Osteocyte (in vitro differentiated cells): ENCODE data around the genes ABHD15 and TMIGD1.

- PRO-cap = unidirectional peak, plus-strand start at chr17:28949091; bidirectional peak, plus-strand start at chr17:28949336, minus-strand start at chr17:28949219
Measured at GRCh38 chr17:28948620-28949642, 2.4 kb downstream of the PHF12 start.

DNA sequence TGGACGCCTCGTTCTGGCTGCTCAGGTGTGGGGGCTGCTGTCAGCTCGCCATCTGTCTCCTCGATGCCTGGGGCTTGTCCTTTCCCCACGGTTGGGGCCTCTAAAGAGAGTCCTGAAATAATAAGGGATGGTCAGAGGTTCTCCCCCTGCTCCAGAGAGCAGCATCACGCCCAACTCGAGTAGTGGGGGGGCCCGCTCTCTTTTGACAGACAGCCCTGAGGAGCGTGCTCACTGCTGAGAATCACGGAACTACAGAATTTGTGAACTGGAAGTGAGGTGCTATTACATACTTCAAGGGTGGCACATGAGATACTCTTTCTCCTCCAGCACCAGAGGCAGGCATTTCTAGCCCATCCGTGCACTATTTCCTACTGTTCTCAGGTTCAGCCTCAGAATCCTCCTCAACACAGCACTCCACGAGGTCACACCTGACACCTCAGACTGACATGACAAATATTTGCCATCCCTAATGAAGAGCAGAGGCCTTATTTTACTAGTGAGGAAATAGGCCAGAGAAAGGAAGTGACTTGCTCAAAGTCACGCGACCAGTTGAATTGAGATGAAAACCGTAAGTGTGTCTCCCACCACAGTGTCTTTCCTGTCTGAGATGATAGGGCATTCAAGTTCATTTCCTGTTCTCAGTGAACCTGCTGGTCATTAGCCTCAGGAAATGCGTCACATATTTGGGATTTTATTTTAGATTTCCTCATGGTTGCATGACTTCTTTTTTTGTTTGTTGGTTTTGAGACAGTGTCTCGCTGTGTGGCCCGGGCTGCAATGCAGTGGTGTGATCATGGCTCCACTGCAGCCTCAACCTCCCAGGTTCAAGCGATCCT is 23.7 kb downstream of the SEZ6 start:
- PRO-cap = no peak

GRCh38 chr17:29048389-29048994 is 5.6 kb downstream of the PIPOX start:
- PRO-cap = no peak

GRCh38 chr17:29099505-29100112 is 56.7 kb downstream of the PIPOX start:
- PRO-cap = no peak

DNA sequence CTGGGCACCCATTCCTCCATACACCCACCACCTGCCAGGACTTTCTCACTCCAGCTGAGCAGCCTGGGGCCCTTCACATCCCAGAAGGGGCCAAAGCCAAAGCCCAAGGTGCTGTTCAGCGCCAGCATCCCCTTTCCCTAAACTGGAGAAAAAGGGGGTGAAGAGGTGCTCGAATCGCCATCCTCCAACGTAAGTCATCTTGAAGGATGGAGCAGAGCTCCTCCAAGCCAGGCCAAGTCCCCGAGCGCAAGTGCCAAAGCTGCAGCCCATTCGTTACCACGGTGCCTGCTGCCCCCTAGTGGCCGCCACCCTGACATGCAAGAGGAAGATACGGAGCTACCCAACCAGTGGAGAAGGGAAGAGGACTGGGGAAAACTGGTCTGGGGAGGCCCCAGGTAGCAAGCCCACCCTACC is 63.2 kb downstream of the MYO18A start:
- PRO-cap = no peak

DNA sequence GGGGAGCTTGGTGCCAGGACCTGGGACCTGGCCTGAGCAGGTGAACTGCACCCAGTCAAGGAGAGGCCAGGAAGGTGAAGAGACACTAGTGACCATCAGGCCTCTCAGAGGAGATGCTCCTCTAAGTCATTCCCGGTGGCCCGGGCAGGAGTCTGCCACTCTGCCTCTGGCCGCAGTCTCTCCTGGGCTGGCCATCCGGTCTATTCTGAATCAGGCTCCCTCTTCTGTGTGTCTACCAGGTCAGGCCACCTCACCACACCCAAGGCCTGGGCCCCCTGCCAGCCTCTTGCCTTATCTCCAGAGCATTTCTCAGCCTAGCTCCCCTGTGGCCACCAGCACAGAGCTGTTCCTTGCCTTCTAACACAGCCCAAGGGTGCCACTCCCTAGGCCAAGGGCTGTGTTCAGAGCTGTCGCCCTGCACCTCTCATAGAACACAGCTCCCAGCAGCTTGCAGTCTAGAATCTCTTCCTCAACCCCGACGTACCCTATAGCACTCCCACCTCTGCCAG is 55.3 kb downstream of the MYO18A start:
- PRO-cap = no peak

GRCh38 chr17:29178497-29179129 is 1.6 kb downstream of the MYO18A start:
- PRO-cap = no peak

DNA sequence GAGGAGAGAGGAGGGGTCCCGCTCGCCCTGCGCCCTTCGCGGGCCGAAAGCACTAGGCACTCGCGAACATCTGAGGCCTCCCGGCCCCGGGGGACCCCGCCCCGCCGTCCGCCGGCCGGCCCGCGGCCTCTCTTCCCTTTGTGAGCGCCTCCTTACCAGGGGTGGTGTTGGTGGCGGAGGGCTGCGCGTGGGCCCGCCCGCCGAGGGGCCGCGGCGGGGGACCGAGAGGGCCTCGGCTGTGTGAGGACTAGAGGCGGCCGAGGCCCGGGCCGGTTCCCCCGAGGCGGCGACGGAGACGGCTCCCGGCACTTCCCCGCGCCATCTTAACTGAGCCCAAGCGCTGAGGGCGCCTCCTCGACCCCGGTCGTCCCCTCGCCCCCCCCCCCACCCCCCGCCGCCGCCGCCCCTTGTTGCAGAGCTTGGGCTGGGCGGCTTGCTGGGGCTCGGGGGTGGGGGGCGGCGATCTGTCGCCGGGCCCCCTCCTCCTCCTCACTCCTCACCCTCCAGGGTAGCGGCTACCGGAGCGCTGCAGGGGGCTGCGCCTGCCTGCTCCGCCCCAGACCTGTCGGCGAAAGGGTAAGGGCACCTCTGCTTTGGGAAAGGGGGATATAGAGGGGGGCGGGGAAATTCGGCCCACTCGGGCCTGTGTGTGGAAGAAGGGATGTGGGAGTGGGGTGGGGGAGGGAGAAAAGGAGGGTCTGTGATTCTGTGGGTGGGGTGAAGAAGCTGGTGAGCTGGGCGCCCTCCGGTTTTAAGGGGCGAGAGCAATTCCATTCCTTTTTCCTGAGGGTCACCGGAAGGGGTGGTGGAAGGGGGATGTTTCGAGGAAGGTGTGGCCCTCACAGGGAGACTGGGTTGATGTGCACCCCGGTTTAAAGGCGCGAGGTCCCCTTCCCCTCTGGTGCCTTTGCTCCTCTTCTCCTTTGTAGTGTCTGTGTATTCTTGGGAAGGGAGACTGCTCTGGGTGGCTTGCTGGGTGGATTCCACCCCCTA is 582 bp downstream of the TAOK1 start:
- PRO-cap = unidirectional peak, minus-strand start at position 329 of the sequence; unidirectional peak, minus-strand start at position 517 of the sequence; unidirectional peak, minus-strand start at position 925 of the sequence

- PRO-cap = no peak
Measured at GRCh38 chr17:29565698-29566464, 956 bp downstream of the ABHD15 start.

DNA sequence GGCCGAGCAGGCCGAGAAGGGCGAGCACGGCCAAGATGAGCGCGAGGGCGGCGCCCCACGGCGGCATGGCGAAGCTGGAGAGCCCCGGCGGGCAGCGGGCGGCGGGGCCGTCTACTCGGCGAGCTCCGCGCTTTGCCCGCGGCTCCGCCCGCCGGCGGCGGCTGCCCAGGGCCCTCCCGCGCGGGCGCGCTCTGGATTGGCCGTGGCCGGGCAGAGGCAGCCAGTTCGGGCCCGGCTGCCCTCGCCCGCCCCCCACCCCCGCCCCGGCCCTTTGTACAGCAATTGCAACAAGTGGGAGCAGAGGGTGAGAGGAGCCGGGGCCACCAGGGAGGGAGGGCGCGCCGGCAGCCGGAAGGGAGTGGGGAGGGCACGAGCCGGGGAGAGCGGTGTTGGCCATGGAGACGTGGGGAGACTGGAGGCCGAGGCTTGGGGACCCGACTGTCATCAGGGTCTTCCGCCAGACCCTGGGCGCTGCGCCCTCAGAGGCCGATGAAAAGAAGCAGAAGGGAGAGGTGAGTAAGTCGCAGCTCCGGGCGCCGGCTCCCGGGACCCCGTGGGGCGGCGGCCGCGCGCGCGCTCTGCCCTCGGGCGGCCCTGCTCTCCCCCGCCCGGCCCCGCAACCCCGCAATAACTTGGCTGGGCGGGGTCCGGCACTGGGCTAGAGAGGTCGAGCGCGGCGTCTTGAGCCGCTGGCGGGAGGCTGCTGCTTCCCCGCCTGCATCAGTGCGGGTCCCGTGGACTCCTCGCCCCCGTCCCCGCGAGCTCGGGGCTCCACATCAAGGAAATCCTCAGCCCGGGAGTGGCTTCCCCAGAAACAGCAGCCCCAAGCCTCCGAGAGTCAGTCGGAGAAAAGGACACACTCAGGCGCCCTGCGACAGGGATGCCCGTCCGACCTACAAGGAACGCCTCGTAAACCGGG is at the start of gene ABHD15:
Gene ABHD15 (minus strand): TSS at position 138 of the 919 bp plus-strand sequence.
- PRO-cap = no peak

DNA sequence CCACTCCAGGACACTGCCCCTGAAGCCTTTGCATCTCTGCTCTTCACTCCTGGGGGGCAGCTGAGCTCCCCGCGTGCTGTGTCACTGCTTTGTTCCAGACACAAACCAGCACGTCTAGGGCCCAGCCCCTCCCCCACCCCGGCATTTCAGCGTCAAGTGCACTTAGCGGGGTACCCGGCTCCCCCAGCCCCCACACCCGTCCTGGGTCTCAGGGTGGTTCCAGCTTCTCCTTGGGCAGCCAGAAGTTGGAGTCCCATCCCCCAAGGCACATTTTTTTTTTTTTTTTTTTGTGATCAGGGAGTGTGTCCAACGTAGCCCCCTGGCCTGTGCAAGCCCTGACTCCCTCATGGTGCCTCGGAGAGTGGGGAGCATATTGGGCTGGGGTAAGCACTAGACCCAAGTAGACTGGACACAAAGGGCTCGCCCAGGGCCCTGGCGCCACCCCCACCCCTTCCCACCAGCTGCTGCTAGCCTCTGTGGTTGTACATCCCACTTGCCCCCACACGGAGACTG is 8.7 kb downstream of the CORO6 start:
- PRO-cap = no peak

- PRO-cap = no peak
Measured at GRCh38 chr17:29681918-29682465, 59.3 kb upstream of the CORO6 start.

GRCh38 chr17:29713613-29714221 is 91.0 kb upstream of the CORO6 start:
- PRO-cap = no peak

DNA sequence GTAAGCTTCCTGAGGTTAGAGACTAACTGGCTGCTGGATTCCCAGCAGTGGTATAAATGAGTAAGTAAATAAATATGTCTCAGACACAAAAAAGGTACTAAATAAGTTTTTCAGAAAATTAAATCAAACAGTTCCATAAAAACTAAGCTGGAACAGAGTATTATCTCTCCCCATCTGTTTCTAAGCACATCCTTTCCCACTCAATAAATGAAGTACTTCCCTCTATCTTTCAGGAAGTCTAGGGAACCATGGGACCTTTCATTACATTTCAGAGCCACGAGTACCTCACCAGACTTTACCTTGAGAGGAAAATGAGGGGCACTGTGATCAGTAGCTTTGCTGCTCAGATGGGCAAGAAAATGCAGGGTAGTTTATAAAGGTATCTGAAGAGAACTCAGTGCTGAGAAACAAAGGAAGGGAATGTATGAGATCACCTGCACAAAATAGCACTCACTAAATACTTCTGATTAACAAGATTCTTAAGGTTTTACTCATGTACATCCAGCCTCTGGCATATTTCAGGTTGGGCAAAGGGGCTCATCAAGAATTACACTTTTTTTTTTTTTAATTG is 10.8 kb downstream of the SSH2 start:
- PRO-cap = no peak

GRCh38 chr17:30132663-30133240 is 16.1 kb downstream of the NSRP1 start:
- PRO-cap = no peak

DNA sequence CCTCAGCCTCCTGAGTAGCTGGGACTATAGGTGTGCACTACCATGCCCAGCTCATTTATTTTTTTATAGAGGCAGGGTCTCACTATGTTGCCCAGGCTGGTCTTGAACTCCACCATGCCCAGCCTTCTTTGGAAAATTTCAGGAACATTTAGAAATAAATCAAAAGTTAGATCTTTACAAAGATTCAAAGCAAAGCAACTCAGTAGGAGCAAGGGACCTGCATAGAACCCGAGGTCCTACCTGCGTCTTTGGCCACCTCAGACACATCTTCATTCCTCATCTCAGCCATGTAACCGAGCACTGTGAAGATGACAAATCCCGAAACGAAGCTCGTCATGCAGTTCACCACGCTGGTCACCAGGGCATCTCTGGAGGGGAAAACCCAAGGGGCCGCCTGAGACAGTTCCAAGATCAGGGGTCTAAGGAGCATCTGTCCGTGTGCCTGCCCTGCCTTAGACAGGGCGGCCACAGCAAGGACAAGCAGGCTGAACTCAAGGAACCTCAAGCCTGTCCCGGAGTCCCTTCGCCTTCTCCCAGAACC is 22.9 kb downstream of the SLC6A4 start:
- PRO-cap = no peak

- PRO-cap = no peak
Measured at GRCh38 chr17:30333974-30334173, at the start of gene TMIGD1. Gene TMIGD1, minus strand, starts transcription at chr17:30334057.

- PRO-cap = no peak
Measured at GRCh38 chr17:30376231-30377267, 2.2 kb upstream of the CPD start.

DNA sequence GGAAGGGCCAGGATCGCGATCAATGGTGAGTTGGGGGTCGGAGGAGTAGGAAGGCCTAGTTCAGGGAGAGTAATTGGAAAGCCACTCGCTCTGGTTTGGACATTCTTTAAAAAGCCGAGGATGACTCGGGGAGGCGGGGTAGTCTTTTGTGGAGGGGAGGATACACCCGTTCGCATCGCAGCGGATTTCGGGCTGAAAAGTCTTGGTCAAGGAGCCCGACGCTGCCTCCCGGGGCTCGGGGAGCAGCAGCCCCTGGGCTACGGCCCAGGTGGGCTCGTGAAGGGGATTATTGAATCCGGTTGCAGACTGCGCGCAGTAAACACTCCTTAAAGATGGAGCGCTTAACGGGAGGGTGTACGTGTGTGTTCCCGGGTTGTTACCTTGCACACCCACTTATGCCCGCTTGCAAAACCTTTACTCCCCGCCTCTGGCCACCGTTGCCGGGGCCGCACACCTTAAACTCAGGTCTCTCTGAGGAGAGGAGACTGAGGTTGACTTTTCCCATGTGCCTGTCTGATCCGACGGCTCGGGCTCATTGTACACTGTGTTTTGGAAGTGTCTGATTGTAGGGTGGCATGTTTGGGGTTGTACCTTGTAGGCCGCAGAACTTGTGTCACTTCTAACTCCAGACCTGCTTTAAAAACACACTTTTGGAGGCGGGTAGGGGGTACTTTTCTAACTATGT is 123.9 kb downstream of the GOSR1 start:
- PRO-cap = no peak

GRCh38 chr17:30728355-30729243 is 95.9 kb downstream of the CRLF3 start:
- PRO-cap = no peak